Placental pericyte (primary cell): ENCODE measurements around a stretch of chr15.

DNA sequence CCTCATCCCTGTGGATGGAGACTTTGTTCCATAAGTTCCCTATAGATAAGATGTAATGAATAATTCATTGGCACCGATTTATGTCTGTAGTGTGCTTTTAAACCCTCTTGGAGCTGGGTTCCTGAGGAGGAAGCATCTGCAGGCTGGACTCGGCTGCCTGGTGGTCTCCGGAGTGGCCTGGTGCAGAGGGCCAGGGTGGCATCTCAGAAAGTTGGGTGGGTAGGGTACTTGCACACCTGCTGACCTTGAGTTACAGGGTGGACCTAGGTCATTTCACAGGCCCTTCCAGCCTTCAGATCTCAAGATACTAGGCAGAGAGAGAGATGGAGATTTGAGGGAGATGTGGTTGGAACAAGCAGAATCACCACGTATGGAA, 12.4 kb downstream of the IGF1R start:
- CAGE, long polyA plus RNA = no peak

DNA sequence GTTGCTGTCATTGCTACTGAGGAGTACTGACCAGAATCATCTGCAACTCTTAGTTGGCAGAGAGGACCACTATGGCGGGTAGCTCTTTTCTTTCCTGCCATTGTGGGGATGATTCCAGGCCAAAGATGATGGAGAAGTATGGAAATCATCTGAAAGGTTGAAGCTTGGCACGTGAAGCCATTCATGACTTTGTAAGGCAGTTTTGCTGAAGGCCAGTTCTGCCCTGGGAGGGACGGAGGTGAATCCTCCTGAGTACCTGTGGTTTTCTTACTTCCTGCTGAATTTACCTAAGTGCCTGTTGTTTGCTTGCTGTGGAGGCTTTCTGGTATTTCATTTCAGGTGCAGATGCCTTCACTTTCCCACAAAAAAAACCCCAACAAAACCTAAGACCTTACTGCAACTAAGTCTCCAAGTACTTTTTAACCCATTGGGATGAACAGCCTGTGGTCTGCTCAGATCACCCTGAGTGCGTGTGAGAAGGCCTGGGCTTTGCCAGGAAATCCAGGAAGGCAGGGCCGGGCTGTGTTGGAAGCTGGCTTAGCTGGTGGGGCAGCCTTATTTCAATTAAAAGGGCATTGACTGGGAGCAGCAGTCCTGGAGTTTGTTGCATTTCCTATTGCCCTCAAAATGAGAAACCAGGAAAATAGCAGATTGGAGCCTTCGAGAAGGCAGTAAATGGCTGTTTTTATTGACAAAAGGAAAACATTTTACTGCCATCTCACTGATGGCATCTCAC, 65.2 kb downstream of the IGF1R start:
- CAGE, long polyA plus RNA = no peak

GRCh38 chr15:98724025-98724288, 75.6 kb downstream of the IGF1R start:
- CAGE, long polyA plus RNA = no peak

GRCh38 chr15:98839905-98840504, 167.6 kb downstream of the PGPEP1L start:
- CAGE, long polyA plus RNA = no peak

GRCh38 chr15:98873819-98874478, 133.6 kb downstream of the PGPEP1L start:
- CAGE, long polyA plus RNA = no peak

DNA sequence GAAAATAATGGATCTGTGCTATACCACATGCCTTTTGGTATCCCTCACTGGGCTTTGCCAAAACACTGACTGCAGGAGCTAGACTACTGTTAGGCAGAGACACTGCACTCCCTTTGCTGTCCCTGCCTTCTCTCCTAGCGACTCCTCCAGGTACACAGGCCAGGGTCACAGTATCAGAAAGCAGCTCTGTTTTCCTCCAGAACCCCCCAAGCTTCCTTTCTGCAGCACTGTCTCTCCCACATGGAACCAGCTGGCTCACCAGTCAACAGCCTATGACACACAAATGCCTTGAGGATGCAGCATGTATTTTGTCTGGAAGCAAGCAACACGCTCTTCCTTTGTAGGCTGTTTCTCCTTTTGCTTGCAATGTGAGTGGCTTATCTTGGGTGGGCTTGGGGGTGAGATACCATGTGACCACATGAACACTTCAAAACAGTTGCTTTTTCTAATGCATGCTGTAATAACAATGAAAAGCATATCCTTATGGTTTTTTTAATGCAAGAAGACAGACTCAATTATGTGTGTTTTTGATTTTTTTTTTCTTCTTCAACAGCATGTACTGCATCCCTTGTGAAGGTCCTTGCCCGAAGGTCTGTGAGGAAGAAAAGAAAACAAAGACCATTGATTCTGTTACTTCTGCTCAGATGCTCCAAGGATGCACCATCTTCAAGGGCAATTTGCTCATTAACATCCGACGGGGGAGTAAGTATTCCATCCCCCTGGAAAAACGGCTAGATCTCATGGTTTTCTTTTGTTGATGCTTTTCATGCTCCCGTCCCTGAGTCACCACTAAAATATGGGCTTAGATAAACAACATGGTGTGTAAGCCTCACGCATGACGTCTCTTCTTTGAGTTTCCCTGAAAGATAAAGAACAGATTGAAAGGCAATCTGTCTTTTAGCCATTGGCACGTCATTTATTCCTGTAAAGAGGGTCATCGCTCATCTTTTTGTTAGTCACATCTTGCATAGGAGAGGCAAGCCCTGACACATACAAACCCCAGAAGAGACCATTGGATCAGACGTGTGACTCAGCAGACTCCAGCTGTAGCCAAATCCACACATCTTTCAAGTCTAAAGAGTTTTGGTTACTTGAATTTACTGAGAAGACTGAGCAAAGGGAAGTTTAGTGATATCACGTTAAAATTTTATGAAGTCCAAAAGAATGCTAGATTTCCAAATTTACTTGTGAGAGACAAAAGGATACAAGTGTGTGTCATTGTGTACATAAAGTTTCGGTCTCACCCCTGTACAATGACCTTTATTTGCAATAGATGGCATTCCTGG, 110.9 kb downstream of the PGPEP1L start:
- CAGE, long polyA plus RNA = no peak

GRCh38 chr15:98952000-98952595, 55.5 kb downstream of the PGPEP1L start:
- CAGE, long polyA plus RNA = no peak

DNA sequence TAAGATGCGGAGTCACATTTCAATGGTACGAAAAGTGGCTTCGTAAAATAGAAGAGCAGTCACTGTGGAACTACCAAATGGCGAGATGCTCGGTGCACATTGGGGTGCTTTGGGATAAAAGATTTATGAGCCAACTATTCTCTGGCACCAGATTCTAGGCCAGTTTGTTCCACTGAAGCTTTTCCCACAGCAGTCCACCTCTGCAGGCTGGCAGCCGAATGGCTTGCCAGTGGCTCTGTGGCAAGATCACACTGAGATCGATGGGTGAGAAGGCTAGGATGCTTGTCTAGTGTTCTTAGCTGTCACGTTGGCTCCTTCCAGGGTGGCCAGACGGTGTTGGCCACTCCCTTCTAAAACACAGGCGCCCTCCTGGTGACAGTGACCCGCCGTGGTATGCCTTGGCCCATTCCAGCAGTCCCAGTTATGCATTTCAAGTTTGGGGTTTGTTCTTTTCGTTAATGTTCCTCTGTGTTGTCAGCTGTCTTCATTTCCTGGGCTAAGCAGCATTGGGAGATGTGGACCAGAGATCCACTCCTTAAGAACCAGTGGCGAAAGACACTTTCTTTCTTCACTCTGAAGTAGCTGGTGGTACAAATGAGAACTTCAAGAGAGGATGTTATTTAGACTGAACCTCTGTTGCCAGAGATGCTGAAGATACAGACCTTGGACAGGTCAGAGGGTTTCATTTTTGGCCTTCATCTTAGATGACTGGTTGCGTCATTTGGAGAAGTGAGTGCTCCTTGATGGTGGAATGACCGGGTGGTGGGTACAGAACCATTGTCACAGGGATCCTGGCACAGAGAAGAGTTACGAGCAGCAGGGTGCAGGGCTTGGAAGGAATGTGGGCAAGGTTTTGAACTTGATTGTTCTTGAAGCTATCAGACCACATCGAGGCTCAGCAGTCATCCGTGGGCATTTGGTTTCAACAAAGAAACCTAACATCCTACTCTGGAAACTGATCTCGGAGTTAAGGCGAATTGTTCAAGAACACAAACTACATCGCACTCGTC, 45.4 kb downstream of the PGPEP1L start:
- CAGE, long polyA plus RNA = no peak

DNA sequence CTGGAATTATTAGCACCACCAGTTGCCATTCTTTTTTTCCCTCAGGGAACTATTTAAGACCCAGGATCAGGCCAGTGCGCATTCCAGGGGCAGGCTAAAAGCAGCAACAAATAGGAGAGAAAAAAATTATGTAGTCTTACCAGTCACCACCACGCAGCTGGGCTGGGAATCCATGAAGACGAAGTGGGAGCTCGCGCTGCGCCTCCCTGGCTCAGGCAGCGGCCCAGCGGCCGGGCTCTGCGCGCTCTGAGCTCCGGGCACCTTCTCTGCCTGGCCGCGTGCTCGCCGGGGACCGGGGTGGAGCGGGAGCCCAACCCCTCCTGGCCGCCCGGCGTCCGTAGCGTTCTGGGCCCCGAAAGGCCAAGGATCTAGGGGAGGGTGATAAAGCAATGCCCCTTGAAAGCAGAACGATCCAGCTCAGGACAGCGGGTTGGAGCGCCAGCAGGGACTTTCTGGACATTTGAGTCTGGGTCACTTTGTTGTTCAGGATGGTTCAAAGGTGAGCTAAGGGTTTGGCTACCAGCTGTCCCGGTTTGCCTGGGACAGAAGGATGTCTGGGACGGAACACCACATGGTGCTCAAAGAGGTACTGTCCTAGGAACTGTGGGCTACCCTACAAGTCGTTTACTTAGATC, 2.2 kb downstream of the PGPEP1L start:
- CAGE, long polyA plus RNA = no peak

DNA sequence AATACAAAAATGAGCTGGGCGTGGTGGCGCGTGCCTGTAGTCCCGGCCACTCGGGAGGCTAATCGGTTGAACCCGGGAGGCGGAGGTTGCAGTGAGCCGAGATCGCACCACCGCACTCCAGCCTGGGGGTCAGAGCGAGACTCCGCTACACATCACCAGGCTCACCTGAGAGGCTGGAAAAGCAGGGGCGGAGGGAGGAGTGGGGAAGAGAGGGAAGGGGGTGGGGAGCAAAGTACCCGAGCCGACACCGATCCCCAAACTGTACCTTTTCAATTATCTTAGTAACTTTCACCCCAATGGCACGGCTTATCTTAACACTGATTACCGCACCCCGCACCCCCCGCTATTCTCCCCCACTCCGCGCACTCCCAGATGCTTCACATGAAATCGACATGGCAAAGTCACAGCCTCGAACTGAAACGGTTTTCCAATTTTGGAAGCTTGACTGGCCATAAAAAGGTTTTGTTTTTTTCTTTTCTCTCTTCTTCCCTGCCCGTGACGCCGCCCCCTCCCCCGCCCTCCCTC, 46.4 kb upstream of the SYNM start:
- CAGE, long polyA plus RNA = no peak

GRCh38 chr15:99090254-99090832, 14.5 kb upstream of the SYNM start:
- CAGE, long polyA plus RNA = no peak

GRCh38 chr15:99109331-99110509, 4.8 kb downstream of the SYNM start:
- CAGE, long polyA plus RNA = no peak

DNA sequence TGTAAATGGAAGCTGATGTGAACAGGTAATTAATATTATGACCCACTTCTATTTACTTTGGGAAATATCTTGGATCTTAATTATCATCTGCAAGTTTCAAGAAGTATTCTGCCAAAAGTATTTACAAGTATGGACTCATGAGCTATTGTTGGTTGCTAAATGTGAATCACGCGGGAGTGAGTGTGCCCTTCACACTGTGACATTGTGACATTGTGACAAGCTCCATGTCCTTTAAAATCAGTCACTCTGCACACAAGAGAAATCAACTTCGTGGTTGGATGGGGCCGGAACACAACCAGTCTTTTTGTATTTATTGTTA, 30.2 kb downstream of the SYNM start:
- CAGE, long polyA plus RNA = no peak

GRCh38 chr15:99174210-99175553, 69.8 kb downstream of the SYNM start:
- CAGE, long polyA plus RNA = no peak

- CAGE, long polyA plus RNA = no peak
These were observed 54.8 kb downstream of the LRRC28 start for GRCh38 chr15:99306110-99306373.

GRCh38 chr15:99306501-99307099, 55.3 kb downstream of the LRRC28 start:
- CAGE, long polyA plus RNA = no peak

- CAGE, long polyA plus RNA = no peak
These were observed 123.6 kb upstream of the MEF2A start for GRCh38 chr15:99442134-99442688.

DNA sequence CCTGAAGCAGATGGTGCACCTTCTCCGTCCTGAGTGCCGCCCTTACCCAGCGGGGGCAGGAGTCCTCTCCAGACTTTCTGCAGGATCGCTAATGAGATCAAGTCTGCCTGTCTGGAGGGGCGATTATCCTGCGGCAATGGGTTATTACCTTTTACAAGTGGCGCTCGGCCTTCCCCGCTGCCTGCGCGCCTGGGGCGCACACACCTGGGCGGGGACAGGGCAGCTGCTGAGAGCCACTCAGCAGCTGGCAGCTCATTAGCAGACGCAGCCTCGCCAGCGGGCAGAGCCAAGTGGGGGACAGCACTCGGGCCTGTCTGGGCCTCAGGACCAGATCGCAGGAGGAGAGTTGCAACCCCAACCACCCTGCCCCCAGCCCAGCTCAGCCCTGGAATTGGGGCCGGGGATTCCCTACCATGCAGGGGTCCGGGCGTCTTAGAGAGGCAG, 118.9 kb upstream of the MEF2A start:
- CAGE, long polyA plus RNA = no peak

DNA sequence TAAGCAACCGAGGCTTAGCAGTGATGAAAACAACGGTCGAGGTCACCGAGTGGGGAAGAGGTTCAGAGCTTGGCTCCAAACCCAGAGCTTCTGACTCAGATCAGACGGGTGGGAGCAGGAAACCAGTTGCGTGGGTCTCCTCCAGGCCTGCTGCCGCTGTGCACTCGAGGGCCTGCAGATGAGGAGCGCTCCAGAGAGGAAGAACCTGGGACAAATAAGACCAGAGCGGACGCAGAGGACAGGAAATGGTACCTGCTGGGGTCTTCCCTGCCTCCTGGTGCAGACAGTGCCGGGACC, 99.0 kb upstream of the MEF2A start:
- CAGE, long polyA plus RNA = no peak

DNA sequence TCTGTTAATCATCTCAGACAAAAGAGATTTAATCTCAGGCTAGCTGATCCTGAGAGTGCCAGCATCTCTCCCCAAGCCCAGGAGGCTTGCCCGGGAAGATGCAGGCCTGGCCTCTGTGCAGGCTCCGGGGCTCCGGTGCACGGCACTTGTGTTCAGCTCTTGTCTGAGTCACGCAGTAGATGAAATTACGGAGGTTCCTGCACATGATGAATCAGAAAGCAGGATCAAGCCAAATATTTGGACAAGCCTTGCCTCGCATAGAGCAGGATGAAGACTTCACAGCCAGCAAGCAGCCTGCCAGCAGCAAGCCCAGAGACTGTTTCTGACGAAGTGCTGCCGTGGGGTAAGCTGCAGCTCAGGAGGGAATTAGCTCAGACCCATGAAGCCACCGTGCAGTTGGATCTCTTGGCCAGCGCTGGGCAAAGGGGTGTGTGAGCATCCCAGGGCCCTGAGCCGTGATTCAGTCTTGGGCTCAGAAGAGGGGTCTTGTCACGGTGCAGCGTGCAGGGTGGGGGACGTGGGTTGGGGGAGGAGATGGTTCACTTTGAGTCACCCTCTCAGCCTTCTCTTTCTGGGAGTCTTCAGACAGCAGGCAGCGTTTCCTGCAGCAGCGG, 89.2 kb upstream of the MEF2A start:
- CAGE, long polyA plus RNA = no peak